Myometrial cell (primary cell): ENCODE measurements around the gene GZMH.

DNA sequence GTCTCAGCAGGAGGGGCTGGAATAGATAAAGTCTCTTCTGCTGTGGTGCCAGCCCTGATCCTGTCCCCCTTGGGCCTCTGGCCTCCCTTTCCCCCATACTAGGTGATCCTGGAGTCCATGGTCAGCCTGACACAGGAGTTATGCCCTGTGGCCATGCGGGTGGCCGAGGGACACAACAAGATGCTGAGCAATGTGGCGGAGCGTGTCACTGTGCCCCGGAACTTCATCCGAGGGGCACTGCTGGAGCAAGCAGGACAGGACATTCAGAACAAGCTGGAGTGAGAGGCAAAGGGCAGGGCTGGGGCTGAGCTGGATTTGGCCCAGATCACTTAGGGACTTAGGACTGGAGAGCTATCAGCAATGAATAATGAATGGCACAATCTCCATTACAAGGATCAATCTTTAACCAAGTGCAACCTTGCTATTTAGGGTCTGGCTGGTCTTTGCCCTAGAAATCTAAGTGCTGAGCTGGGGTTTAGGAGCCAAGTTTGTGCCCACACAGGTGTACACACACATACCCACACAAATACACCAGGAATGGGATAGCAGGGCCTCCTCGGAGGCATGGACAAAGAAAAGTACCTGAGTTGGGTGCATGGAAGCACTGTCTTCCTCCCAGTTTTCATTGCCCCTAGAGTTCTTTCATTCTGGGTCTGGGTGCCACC lies 9.7 kb downstream of the CARMIL3 start:
- RAMPAGE, long total RNA, result no peak

- RAMPAGE, long total RNA, result no peak
These were observed 605 bp upstream of the EMC9 start for GRCh38 chr14:24142126-24142265.

GRCh38 chr14:24146256-24146460 lies 252 bp downstream of the PSME2 start:
- RAMPAGE, long total RNA, result no peak

DNA sequence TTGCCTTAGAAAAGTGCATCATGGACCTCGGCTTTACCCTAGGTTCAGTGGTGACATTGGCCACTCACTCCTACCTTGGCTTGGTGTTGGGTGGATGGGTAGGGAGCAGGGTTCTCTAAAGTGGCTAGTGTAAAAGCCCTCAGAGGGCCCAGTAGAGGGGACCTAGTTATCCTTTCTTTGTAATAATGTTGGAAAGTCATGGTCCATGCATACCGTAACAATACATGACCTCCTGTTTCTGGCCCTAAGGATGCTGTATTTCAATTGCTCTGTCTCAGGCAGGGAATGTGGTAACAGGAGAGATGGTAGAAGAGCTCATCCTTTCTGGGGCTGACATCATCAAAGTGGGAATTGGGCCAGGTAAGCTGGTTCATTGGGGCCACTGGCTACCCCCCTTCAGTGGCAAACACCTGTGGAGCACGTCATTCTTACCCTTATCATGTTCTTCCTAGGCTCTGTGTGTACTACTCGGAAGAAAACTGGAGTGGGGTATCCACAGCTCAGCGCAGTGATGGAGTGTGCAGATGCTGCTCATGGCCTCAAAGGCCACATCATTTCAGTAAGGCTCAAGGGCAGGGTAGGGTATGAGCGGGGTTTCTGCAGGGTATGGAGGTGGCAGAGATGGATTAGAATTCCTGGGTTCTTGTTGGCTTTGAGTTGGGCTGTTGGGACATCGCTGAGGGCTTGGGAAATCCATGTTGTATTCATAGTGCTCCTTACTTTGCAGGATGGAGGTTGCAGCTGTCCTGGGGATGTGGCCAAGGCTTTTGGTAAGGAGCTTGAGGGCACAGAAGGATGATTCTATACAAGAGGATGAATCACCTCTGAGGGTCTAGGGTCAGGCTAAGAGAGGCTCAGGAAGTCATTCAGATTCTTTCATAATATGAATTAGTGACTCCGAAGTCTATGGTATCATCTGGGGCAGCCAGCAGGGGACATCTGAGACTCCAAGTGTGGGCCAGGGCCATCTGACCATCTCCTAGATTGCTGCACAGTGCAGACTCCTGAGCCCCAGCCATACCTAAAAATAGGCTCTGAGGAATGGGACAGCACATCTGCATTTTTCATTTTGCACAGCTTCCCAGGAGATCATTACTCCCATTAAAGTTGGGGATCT lies 4.4 kb downstream of the GMPR2 start:
- RAMPAGE, long total RNA, result no peak

DNA sequence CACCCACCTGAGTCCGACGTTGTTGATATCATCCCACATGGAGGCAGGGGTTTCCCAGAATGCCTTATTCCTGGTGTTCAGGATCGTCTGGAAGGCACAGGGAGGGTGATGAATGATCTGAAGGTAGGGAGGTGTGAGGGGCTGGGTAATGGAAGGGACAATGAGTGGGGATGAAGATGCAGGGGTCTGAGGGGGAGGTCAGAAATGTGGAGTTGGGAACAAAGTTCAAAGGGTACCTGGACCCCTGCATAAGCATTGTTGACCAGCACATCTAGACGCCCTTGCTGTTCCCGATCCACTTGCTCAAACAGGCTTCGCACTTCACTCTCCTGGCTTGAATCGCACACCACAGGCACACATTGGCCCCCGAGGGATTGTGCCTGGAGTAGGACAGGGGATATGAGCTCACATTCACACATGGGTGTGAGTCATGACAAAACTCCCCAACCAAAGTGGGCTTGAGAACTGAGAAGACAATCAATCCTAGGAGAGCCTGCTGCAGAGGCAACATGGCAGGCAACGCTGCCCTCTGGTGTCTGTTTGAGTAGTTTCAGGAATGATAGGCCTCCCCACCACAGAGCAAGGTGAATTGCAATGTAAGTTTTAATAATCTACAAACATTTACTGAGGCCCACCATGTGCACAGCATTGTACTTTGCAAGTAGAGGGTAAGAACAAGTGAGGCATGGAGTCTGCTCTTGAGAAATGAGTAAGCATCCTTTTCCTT lies 2.9 kb downstream of the DHRS1 start:
- RAMPAGE, long total RNA, result no peak

DNA sequence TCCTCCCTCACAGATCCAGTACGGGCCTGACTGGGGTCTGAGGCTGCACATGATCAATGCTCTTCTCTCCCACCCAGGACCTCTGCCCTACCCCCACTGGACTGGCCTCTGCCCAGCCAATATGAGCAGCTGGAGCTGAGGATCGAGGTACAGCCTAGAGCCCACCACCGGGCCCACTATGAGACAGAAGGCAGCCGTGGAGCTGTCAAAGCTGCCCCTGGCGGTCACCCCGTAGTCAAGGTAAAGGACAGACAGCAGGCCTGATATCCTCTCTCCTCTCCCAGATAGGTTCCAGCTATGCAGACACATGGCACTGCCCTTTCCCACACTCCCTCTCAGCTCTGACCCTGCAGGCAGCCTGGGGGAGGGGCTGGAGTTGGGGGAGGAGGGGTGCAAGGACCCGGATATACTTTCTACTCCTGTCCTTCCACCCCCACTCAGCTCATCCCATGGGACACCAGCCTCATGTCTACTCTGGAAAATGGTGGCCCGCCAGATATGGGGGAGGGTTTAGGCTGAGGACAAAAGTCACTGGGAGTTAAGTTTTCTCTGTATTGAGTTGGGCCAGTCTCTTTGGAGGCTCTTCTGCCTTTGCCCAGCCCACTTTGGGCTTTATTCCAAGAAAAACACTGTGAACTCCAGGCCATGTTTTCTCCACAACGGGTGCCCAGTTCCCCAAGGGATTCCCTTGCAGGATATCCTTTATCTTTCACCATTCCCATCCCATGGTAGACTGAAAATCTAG lies 4.6 kb downstream of the NFATC4 start:
- RAMPAGE, long total RNA, result no peak

GRCh38 chr14:24418422-24418977 lies 11.0 kb downstream of the CBLN3 start:
- RAMPAGE, long total RNA, result no peak

GRCh38 chr14:24437998-24438577 lies 4.5 kb downstream of the SDR39U1 start:
- RAMPAGE, long total RNA, result no peak

- RAMPAGE, long total RNA, result no peak
These were observed at the start of gene GZMH for GRCh38 chr14:24609526-24610115. GZMH (minus strand) TSS chr14:24609685.

GRCh38 chr14:24809073-24809395 lies 175.0 kb upstream of the GZMB start:
- RAMPAGE, long total RNA, result no peak

- RAMPAGE, long total RNA, result no peak
These were observed 183.3 kb upstream of the GZMB start for GRCh38 chr14:24817322-24817604.

DNA sequence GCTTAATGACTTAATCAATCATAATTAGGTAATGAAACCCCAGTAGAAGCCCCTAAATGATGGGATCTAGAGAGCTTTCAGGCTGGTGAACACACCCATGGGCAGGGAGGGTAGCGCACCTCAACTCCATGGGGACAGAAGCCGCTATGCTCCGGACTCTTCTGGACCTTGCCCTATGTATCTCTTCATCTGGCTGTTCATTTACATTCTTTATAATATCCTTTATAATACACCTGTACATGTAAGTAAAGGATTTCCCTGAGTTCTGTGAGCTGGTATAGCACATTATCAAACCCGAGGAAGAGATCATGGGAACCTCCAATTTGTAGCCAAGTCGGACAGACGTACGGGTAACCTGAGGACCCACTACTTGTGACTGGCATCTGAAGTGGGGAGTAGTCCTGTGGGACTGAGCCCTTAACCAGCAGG lies 205.9 kb downstream of the STXBP6 start:
- RAMPAGE, long total RNA, result no peak

GRCh38 chr14:24860996-24861604 lies 188.8 kb downstream of the STXBP6 start:
- RAMPAGE, long total RNA, result no peak

GRCh38 chr14:28188143-28189018 lies 578.2 kb upstream of the FOXG1 start:
- RAMPAGE, long total RNA, result no peak

GRCh38 chr14:29745832-29746314 lies 181.8 kb downstream of the PRKD1 start:
- RAMPAGE, long total RNA, result no peak

DNA sequence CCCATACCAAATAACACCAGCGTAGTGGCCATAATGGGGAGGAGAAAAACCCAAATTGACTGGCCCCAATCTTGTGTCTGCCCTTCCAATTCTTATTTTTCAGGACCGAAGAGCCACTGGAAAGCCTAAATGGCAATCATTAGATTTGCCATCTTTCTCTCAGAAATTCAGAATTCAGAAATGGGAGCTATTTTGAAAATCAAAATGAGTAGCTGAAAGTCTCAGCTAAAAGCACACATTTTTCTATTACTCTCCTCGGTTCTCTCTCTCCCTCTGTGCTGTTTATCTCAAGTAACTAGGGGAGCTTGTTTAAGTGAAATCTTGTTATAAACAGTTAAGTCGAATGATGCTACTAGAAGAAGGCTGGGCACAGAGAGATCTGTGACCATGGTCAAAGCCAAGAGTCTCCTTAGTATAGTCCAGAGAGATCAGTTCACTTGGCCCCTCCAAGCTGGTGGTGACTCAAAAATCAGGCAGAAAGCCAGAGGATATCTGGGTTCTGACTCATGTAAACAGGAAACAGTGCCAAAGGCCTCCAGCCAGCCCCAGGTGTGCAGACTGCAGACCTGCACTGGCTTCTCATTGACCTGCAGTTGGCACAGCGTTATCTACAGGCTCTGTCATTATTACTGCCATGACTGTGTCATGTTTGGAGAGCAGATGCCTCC lies 295.5 kb upstream of the PRKD1 start:
- RAMPAGE, long total RNA, result no peak

DNA sequence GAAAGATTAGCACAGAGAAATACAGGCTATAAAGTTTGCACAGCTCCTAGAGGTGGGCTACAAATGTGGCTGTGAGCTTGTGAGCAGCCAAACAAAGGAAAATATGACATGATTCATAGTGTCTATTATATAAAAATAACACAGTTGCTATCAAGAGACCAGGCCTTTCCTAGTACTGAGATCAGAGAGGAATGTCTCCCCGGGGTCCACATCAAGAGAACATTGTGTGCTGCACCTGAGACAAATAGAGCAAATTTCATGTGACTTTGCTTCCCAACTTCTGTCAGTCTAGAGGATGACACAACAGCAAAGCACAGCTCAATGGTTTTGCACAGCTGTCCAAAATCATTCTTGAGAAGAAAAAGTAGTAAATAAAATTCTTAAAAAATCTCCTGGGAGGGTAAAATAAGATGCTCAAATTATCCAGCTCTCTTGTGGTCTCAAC lies 297.5 kb upstream of the PRKD1 start:
- RAMPAGE, long total RNA, result no peak

DNA sequence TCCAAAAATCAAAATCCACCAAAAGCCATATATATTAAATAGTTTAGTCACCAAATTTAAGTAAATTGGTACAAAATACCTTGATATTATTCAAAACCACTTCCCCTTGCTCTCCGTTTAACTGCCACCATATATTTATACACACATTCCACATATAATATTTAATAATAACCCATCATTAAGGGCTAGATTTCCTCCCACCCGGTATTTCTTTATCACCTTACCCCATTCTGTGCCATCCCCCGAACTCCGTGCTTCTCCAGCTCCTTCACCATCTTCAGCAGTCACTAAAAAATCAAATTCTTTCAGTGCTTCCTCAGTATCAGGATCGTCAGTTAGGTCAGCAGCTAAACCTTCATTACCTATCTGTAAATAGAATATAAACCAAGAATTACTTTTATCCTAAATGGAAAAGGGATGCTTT lies 60.6 kb downstream of the COCH start:
- RAMPAGE, long total RNA, result no peak

DNA sequence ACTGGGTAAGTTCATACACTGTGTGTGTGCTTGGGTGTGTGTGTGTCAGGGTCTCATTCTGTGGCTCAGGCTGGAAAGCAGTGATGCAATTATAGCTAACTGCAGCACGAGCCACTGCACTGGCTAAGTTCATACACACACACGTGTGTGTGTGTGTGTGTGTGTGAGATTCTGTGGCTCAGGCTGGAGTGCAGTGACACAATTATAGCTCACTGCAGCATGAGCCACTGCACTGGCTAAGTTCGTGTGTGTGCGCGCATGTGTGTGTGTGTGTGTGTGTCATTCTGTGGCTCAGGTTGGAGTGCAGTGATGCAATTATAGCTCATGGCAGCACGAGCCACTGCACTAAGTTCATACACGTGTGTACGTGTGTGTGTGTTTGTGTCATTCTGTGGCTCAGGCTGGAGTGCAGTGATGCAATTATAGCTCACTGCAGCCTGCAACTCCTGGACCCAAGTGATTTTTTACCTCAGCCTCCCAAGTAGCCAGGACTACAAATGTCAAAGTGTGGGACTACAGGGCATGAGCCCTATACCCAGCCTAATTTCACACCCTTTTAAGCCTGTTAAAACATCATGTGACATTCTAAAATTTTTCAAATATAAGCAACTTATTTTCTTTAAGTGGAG lies 85.4 kb downstream of the HECTD1 start:
- RAMPAGE, long total RNA, result no peak

DNA sequence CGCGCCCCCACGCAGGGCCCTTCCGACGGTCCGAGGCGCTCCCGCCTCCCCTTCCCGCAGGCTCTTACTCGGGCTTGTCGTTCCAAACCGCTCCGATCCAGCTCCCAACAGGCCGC lies 412 bp downstream of the HECTD1 start:
- RAMPAGE, long total RNA, result no peak